ENCODE measurements around the genes ANAPC7 and CUX2.

DNA sequence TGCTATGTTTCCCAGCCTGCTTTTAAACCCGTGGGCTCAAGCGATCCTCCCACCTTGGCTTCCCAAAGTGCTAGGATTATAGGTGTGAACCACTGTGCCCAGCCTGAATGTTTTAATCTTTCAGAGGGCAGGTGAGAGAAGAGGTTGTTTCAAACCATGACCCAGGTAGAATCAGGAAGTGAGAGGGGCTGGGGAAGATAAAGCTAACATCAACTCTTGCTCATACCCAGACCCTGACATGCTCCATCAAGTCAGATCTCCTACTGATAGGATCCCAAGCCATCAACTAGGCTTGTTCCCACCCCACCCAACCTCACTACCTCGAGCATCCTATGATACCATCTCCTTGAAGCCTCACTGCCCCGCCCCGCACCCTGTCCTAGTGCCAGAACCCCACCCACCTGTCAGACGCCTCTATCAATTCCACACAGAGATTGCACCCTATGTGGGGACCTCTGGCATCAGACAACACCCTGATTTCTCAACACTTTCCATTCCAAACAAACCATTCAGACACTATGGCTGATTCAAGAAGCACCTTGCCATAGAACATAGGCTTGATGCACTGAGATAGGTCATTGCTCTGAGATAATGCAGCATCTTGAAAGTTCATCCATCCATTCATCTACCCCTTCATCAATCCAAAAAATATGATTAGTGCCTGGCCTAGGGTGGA lies 3.0 kb upstream of the GLTP start:
- PRO-cap: no peak

GRCh38 chr12:109952137-109953426 lies 43.6 kb downstream of the GIT2 start:
- PRO-cap: no peak

- PRO-cap: no peak
Measured at GRCh38 chr12:110038291-110038911, 9.9 kb downstream of the C12orf76 start.

GRCh38 chr12:110048888-110049517 lies 681 bp upstream of the C12orf76 start:
- PRO-cap: no peak

- PRO-cap: no peak
Measured at GRCh38 chr12:110104275-110105197, 19.6 kb upstream of the IFT81 start.

DNA sequence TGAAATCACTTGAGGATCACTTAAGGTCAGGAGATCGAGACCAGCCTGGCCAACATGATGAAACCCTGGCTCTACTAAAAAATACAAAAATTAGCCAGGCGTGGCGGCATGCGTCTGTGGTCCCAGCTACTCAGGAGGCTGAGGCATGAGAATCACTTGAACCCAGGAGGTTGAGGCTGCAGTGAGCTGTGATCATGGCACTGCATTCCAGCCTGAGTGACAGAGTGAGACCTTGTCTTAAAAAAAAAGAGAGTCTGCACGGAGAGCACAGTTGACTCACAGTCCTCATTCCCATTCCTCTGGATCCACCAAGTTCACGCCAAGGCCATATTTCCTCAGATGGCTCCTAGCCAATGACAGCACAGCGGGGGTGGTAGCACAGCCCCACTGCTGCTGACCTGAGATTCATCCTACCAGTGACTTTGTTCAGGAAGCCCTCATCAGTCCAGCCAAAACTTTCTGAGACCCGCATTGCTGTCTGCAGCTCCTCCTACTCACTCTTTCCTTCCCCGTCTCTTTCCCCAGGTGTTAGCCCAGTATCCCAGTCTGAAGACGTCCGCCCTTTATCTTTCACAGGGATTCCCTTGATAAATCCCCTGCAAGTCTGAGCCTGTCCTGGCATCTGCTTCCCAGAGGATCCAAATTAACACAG lies 16.4 kb upstream of the IFT81 start:
- PRO-cap: unidirectional peak, plus-strand start at position 452 of the sequence

DNA sequence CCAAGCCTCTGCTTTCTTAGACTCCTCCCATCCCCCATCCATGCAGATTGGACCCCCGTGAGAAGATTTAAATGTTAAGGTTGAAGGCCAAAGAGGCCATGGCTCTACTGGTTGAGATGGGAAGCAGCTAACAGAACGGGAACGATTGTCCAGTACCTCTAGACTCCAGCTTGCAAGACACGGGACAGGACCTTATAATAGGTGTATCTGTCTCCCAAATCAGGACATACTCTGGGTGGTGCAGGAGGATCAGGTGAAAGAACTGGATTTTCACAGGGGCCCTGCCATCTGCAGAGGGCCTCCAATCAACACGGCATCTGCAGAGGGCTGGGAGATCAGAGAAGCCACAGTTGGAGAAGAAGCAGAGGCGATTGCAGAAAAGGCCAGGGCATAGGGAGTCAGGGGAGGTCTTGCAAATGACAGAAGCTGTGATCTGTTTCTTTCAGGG lies 11.2 kb upstream of the ATP2A2 start:
- PRO-cap: no peak

- PRO-cap: bidirectional peak, plus-strand start at chr12:110280616, minus-strand start at chr12:110280480; bidirectional peak, plus-strand start at chr12:110281318, minus-strand start at chr12:110281054
Measured at GRCh38 chr12:110279962-110281165, 683 bp upstream of the ATP2A2 start.

GRCh38 chr12:110322630-110323188 lies 41.7 kb downstream of the ATP2A2 start:
- PRO-cap: no peak

GRCh38 chr12:110335090-110336311 lies 54.5 kb downstream of the ATP2A2 start:
- PRO-cap: no peak

- PRO-cap: no peak
Measured at GRCh38 chr12:110348749-110349209, 54.7 kb downstream of the ANAPC7 start.

GRCh38 chr12:110403087-110404390 lies at the start of gene ANAPC7:
ANAPC7 (minus strand) TSS chr12:110403708.
- PRO-cap: unidirectional peak, minus-strand start at chr12:110403664; unidirectional peak, plus-strand start at chr12:110404110

DNA sequence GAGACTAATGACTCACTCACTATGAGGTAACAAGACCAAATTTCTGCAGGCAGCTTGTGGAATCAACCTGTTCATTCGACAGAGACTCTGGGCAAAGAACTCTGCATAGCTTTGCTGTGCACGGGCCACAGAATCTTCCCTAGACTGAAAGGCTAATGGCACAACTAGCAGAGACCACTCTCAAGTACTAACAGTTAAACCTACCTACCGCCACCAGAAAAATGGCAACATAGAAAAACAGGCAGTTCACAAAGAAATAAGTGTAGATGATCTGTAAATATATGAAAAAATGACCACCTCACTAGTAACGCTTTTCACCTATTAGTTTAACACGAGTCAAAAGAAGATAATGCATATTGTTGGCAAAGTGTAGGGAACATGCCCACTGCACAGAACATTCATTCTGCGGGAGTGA lies 36.5 kb downstream of the PPTC7 start:
- PRO-cap: no peak

DNA sequence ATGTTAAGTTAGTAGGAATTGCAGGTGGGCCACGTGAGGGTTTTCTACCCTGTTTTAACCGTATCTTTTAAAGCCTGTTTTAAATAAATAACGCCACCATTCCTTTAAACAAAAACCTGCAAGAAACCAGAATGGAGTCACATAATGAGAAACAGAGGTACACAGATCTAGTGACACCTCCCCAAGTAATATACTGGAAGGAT lies 346 bp upstream of the PPTC7 start:
- PRO-cap: no peak

GRCh38 chr12:110719380-110719945 lies 23.2 kb downstream of the PPP1CC start:
- PRO-cap: no peak

DNA sequence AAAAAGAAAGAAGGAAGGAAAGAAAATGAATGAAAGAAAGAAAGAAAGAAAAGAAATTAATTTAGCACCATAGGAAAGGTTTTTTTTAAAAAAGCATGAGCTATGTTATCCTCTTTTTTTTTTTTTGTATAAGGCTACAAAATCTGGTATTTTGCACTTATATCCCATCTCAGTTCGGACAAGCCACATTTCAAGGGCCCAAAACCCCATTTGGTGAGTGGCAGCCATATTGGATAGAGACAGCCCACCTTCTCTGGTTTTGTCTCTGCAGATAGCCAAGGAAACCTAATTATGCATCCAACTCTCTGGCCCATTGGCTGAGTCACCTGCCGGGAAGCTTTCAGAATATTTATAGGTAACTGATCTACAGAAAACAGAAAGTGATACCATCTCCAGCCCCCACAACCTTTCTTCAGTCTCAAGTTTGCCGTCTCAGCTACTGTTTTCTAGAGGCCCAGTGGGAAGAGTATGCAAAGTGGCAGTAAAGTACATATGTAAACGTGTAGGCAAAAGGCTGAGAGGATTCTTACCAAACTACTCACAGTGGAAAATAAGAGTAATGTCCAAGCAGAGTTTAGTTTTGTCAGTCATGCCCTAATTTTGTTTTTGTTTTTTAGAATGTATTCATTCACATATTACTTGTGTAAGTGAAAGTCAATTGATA lies 33.7 kb upstream of the PPP1CC start:
- PRO-cap: no peak

DNA sequence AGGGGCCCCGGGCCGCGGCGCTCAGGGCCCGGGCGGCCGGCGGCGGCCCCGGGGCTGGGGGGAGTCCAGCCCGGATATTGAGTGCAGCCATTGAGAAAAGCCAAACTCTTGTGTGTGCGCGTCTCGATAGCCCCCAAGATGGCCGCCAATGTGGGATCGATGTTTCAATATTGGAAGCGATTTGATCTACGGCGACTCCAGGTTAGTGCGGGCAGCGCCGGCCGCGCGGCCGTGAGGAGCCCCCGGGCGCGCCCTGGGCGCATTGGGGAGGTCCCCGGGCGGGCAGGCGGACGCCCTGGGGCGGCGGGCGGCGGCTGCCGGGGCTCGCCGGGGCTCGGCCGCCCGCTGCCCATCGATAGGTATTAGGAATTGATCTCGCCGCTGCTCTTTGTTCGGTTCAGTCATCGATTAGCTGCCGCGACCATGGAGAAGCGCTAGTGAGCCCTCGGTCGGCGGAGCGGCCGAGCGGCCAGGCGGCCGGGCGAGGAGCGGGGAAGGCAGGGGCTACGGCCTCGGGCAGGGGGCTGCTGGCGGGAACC lies at the start of gene CUX2:
Gene CUX2 (plus strand): TSS at position 126 of the 539 bp plus-strand sequence.
- PRO-cap: no peak

GRCh38 chr12:111183725-111184068 lies 149.7 kb downstream of the CUX2 start:
- PRO-cap: no peak

- PRO-cap: bidirectional peak, plus-strand start at chr12:111367937, minus-strand start at chr12:111367733
Measured at GRCh38 chr12:111367673-111368139, 1.2 kb downstream of the PHETA1 start.

- PRO-cap: no peak
Measured at GRCh38 chr12:111454553-111455065, 48.9 kb downstream of the SH2B3 start.

Measured in jejunum (tissue), 1 donor.